Trachea (tissue), 1 donor: Measurements from ENCODE around the gene AKR1C1.

DNA sequence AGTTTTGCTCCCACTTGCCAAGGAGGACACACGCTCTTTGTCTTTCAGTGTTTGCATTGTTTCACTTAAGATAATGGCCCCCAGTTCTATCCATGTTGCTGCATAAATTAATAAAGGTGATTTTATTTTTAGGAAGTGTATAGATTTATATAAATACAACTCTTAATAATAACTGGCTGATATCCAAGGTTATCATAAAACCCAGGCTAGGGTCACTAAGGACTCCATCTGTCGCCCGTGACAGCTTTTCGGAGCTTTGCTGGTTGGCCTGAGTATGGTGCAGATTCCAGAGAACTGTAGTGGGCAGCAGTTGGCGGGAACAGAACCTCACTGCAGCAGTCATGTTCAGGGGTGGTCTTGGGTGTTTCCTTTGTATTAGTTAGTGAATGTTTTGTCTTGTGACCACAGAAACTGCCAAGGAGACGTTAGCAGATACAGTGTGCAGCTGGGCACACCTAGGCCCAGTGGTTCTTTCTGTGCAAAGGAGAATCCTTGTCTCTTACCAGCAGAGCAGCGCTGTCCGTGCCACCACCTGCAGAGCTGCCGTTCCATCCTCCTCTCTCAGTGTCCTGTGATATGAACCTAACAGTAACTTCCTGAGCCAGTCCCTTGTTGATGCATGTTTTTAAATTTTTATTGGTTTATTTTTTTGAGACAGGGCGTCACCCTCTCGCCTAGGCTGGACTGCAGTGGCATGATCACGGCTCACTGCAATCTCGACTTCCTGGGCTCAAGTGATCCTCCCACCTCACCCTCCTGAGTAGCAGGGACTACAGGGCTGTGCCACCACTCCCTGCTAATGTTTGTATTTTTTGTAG, 60.4 kb downstream of the WDR37 start:
- PRO-cap: no peak

DNA sequence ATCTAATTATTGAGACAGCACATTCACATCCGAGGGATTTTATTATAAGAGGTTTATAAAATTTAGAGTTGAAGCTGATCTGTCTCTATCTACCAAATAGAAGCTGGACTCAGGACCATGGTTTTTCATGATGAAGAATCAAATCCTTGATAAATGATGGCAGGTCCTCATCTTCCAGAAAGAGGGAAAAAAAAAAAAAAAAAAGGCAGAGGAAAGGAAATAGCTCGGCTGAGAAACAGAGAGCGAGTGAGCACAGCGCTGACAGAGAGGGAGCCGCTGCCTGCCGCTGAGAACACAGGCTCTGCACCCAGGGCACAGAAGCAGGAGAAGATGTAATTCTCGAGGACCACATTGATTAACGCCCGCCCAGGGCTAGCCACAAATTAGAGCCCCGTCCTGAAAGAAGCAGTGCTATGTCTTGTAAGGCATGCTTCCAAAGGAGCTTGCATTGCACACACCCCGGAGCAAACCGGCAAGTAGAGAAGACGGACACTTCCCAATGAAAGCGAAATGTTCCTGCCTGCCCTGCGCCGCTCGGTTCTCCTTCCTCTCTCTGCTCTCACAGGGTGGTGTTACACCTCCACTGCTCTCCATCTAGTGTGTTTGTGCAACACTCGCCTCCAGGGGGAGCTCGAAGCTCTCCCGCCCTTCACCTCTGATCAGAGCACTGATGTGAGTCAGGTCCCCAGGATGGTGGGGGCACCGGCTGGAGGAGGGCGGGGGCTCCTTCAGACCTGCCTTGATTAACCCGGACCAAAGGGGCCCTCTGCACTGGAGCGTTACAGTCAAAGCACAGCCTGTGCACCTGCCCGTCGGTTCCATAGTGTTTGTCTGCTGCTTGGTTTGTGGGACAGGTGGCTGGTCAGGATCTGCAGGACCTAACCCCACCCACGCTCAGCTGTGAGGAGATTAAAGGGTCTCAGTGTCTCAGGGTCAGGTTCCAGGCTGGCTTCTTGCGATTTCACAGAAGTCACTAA, 316.6 kb downstream of the ADARB2 start:
- PRO-cap: no peak

GRCh38 chr10:3094964-3096041, 28.0 kb downstream of the PFKP start:
- PRO-cap: no peak

DNA sequence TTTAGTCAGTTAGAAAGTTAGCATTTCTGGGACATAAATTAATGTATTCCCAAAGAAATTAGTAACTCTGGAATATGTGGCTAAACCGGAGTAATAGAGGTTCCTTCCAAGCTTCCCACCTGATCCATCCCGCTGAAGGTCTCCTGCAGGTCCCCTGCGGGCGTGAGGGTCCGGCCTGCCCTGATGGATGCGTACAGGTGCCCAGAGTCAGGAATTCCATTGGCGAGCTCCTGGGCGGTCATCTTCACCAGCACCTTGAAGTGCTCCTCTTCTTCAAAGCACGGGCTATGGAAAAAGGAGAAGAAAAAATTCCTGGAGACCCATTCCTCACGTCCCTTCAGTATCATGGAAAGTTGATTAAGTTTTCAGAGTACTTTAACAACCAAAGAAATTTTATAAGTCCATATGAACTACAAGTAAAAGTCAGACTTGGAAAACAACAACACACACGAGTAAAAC, 25.1 kb downstream of the PITRM1 start:
- PRO-cap: no peak

GRCh38 chr10:3533211-3533657, 251.8 kb downstream of the KLF6 start:
- PRO-cap: no peak

GRCh38 chr10:3538771-3539516, 246.1 kb downstream of the KLF6 start:
- PRO-cap: bidirectional peak, plus-strand start at chr10:3539355, minus-strand start at chr10:3539105

GRCh38 chr10:3567397-3567750, 217.6 kb downstream of the KLF6 start:
- PRO-cap: no peak

- PRO-cap: no peak
These were observed 56.5 kb downstream of the KLF6 start for GRCh38 chr10:3728470-3728957.

- PRO-cap: no peak
These were observed 55.6 kb downstream of the KLF6 start for GRCh38 chr10:3729341-3729879.

- PRO-cap: no peak
These were observed 16.6 kb upstream of the KLF6 start for GRCh38 chr10:3801460-3802069.

DNA sequence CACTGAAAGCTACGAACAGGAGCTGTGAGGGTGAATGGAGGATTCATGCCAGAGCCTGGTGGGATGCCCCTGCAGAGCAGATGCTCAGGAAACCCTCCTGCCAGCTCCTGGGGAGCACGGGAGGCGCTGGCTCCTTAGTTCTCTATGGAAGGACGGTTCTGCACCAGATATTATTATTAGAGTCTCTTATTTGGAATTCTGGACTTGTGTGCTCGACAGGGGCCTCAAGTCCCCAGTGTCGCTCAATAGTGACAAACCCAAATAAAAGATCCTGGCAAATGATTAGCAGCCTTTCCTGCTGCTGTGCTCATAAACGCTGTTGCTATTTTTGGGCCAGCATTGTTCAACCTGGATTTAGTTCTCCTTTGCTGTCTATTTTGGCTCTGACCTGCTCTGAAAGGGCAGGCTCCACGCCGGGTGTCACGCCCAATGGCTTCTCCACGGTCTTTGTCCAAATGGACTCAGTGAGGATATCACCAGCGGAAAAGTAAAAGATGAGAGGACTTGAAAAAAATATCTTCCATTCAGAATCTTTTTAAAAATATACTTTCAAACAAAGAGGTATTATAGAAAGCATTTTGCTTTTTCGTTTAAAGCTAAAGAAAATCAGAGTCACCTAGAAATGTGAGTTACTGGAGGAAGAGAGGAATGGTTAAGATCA, 23.1 kb upstream of the KLF6 start:
- PRO-cap: no peak

DNA sequence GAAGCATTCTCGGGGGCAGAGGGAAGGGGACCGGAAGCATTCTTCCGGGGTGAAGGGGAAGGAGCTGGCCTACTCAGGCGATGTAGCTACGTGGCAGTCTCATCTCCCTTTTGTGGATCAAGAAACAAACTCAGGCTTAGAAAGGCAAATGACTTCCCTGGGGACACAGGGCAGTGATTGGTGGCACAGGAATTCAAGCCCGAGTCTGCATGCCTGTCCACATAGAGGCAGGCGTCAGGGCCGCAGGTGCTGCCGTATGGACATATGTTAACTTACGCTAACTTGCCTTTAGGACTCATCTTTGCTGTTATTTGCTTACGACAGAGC, 42.2 kb upstream of the KLF6 start:
- PRO-cap: no peak

DNA sequence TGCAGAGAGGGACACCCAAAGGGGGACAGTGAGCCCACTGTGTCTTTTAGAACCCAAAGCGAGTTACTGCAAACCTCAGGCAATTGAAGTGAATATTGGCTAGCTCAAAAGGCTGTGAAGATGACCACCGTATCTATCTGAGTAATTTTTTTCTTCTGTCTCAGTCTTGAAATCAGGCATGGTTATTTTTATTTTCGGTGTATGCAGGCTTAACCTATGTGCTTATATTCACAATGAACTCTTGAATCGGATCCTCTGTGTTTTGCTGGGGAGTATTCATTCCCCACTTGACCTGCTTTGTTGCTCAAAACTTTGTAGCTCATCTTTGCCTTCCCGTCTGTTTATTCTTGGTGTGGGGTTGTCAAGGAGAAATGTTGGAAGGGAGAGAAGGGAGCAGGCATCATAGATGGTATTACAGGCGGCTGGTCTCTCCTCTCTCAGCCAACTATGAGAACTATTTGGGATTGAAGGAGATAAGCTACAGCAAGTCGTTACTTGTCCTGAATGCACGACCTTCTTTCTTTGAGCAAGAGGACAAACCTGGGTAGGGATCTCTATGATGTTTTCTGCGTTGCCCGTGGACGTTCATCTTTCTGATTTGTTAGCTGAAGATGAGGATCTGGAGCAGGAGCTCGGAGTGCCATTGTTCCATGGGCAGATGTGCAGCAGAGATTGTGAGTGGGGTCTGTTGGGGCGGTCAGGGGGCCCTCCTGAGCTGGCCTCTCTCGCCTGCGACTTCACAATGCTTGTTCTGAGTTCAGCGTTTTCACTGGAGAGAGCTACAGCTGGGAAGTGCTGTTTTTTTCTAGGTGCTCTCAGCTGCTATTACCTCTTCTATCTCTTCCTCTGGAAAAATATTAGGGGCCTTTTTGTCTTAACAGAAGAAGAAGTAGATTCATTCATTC, 126.7 kb upstream of the KLF6 start:
- PRO-cap: no peak

- PRO-cap: no peak
These were observed 178.1 kb upstream of the KLF6 start for GRCh38 chr10:3963045-3963534.

DNA sequence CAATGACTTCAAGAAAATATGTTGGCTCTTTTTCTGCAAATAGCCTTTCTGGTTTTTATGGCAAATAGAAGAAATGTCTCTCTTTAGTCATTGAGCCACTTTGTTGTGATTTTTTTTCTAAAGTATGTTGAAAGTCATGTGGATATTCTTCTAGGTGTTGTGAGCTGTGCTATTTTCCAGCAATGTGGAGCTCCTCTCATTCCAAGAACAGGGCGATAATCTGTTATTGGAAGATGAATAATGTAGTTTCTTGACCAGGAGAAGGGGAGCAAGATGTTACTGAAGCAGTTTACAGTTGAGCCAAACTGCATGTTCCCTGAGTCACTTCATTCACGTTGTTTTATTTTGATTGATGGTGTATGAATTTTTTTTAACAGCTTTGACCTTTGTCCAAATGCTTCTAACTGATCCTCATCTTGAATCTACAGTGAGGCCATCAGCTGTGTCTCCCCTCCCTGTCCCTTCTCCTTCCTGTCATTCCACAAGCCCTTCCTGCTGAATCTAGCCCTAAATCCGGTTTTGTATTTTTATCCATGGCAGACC, 277.0 kb upstream of the KLF6 start:
- PRO-cap: no peak

GRCh38 chr10:4067262-4068259, 282.6 kb upstream of the KLF6 start:
- PRO-cap: no peak

- PRO-cap: no peak
These were observed 335.5 kb upstream of the KLF6 start for GRCh38 chr10:4120359-4120999.

DNA sequence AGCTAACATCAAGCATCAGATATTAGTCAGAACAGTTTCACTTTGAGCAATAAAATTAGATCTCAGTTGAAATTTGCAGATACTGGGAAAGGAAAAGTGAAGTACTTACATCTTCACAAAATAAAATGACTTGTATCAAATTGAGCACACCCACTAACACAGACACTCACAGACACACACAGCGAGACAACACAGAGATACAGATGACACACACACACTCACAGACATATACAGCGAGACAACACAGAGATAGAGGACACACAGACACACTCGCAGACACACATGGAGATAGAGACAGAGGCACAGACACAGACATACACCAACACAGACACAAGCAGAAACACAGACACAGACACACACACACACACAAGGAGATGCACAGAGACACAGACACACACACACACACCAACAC, 346.9 kb upstream of the KLF6 start:
- PRO-cap: no peak

GRCh38 chr10:4662899-4664133, 162.7 kb upstream of the AKR1E2 start:
- PRO-cap: unidirectional peak, plus-strand start at chr10:4663414

DNA sequence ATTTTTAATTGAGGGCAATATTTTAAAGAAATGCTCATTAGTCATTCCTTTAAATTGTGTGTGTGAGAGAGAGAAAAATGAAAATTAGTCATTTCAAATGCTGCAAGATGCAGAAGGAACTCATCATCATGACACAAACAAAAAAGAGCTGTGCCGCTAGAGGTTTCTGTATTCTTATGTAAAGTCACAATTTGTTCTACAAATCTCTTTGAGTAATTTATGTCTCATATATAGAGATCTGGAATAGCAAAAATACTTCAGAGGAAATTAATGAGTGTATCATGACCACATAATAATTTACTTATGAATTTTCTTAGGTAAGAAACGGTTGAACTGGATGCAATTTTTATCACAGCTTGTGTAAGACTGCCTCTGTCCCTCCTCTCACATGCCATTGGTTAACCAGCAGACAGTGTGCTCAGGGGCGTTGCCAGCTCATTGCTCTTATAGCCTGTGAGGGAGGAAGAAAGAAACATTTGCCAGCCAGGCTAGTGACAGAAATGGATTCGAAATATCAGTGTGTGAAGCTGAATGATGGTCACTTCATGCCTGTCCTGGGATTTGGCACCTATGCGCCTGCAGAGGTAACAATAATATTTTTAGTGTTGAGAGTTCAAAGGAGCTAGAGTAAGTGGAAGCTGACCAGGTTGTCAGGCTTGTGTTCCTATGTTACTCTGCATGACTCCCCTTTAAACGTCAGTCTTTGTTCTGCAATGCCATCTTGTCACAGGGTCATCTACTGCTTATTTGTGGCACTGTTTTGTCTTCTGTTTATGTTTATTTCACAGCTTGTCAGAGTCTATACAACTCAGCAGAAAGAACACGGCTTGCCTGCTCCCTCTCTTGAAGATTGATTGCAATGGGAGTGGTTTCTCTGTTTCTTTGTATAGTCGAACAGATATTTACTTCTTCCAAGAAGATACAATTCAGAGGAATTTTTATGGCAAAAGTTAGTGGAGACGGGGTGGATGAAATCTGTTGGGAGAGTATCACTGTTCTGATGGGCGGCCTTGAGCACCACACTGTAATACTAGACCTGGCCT, at the start of gene AKR1C1:
AKR1C1 (plus strand) TSS at position 471 of the 1,043 bp plus-strand sequence.
- PRO-cap: unidirectional peak, plus-strand start at position 475 of the sequence